Osteocyte (in vitro differentiated cells): ENCODE data around the genes KLF14 and PODXL.

DNA sequence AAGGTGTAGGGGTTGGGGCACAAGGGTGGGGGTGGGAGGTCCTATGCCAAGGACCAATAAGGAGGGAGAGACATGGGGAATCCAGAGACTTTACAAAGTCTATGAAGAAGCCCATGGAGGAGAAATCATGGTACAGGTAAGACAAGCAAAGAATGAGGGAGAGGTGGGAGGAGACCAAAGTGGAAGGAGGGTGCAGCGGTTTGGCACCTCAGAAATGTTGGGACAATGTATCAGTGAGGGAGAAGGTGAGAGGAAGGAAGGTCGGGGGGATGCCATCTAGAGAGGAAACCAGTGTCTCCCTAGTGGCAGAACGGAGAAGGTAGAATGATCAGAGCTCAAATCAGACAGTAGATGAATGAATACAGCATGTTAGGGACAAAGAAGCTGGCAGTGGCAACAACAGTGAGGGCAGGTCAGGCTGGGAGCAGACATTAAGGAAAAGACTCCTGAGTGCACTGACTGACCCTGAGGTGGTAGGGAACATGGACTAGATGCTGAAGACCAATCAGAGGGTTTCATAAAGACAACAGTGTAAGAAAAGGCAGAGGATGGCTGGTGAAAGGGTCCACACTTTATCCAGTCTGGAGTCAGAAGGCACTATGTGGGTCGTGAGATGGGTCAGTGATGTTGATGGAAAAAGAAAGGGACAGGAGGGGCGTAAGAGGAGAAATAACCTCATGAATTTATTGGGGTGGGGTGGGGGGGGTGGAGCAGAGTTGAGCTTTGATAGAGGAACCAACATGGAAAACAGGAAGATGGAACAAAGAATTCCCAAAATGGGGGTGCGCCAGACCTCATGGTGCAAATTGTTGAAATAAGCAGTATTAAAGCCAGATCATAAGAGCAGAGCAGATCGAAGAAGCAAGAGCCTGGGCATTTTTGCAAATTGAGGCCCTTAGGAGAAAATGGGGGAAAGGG lies 41.7 kb downstream of the MEST start:
- PRO-cap = no peak

DNA sequence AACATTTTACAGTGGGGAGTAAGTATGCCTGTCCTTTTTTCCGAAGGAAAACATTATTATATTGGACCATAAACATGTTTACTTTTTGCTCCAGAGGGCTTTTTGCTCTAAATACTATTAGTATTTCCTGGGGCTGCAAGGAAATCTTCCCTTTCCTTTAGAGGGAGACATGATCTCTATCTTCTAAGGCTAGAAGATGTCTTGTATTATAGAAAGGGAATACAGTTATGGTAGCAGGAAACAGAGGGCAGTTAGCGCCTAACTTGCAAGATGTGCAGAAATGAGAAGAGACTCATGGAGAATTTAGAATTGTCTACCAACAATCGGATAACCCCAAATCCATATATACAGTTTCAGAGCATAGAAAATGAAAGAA lies 64.2 kb downstream of the MEST start:
- PRO-cap = no peak

- PRO-cap = no peak
Observed at GRCh38 chr7:130733388-130734505, at the start of gene KLF14. Gene KLF14, minus strand, starts transcription at chr7:130734207.

DNA sequence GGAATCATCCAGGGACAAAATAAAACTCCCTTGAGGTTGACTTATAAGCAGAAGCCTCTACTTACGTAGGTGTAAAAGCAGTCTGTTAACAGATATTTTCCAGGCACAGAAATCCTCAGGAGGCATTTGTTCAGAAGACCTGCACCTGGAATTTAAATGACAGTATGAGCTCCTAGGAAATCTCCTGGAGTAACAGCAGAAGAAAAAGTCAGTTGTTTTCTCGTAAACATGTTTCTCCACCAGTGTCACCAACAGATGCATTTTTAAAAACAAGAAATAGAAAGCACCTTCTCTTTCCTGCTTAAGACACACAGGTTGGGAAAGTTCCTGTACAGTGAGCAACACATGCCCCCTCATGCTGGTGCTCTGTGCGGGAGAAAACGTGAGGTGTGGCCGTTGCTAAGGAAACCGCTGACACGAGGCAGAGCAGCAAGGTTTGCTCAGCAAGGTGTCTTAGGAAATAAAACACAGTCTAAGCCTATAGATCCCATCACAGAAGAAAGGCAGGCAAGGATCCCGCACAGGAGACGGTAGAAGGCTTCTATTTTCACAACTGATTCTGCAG lies 150.3 kb upstream of the KLF14 start:
- PRO-cap = no peak

DNA sequence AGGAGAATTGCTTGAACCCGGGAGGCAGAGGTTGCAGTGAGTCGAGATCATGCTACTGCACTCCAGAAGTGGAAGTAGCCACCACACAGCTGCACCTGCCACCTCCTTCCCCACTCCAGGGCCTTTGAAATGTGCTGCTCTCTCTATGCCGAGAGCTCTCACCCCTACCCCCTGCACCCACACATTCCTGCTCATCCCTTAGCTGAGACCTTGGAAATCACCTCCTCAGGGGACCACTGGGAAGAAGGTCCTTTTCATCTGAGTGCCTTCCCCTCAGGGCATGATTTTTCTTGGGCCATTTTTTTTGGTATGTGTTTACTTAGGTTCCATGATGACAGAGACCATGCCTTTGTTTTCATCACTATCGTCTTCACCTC lies 166.4 kb upstream of the KLF14 start:
- PRO-cap = no peak

GRCh38 chr7:130910648-130911706 lies 177.0 kb upstream of the KLF14 start:
- PRO-cap = bidirectional peak, plus-strand start at chr7:130911430, minus-strand start at chr7:130911333

- PRO-cap = no peak
Observed at GRCh38 chr7:130939164-130939788, 205.3 kb upstream of the KLF14 start.

DNA sequence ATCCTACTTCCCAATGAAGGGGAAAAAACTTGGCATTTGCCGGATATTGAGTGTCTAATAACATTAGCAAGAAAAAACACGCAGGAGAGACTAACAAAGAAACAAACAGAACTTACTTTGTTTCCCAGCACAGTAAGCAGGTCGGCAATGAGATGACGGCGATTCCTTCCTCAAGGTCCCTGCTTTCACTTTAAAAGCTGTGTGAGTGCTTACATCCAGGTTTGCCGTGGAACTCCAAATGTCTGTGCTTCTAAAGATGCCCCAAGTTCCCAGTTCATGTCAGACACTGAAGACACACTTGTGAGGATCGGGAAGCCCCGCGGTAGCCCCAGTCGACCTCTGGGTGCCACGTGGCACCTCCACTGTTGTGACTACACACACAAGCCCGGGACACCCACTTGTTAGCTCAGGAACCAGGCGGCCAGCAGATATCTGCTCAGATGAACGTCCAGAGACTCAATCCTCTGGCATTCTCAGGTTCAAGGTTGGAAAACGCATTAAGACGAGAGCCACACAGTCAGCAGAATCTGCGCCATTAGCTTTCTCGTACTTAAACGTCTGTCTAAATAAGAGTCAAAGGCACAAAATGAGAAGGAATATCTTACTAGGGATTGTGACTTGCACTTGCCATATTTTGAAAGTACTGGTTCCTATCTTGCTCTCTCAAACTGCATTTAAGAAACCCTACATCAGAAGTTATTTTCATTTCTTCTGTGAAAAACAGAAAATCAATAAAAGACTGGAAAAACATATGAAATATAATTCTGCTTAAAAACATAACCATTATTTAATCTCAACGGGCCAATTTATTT lies 207.5 kb upstream of the KLF14 start:
- PRO-cap = no peak

- PRO-cap = no peak
Observed at GRCh38 chr7:130988236-130989607, 254.7 kb upstream of the KLF14 start.

GRCh38 chr7:130994728-130995376 lies 260.8 kb upstream of the KLF14 start:
- PRO-cap = no peak

DNA sequence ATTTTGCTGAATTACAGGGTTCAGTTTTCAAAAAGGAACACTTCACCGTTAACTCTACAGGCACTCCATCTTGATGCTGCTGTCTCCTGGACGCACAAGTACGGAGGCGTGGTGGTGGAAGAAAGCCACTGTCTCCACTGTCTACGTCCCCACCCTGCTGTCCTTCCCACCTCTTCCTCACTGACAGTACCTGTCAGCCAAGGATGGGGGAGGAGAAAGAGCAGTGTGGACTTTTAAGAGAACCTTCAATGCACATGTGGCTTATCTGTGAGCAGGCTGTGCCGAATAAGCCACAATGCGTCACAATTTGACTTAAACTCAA lies 279.1 kb upstream of the KLF14 start:
- PRO-cap = no peak

- PRO-cap = no peak
Observed at GRCh38 chr7:131083128-131083263, 244.7 kb upstream of the MKLN1 start.

- PRO-cap = no peak
Observed at GRCh38 chr7:131186704-131187230, 140.9 kb upstream of the MKLN1 start.

DNA sequence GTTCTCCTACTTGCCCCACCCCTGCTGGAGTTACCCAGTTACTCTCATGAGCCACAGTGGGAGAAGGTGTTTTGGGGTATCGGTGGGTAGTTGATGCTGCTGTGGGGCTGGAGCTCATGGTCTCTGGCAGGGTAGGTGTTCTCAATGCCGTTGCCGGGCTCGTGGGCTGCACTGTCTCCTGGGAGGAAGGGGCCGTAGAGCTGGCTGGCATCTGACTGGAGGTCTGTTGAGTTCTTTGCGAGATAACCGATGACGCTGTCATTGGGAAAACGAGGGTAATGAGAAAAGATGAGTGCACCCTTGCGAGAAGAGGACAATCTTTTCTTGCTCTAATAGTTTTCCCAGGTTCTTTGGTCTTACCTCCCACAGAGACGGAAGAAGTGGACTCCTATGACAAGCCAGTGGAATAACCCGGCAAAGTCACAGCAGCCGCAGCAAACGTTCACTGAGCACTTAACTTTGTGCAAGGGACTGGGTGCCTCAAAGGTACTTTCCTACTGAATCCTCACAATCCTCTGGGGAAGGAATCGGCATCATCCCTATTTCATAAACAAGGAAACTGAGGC lies 47.0 kb downstream of the PODXL start:
- PRO-cap = no peak

DNA sequence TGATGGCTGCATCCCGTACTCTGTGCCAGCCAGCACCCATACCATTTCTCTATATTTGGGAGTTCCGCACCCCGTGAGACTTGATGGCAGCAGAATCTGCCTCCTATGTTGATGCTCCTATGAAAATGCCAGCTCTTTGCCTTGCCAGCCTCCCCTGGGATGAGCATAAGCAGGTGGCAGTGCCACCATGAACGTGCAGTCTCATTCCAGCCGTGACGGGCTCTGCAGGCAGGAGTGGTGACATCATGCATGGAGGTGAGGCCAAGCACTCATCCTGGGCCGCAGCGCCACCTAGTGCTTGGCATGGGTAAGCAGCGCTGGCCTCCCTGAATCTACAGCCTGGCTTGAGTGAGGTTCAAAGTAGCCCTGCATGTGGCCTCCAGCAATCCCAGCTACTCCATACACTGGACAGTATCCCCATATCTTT lies 43.0 kb downstream of the PODXL start:
- PRO-cap = no peak

- PRO-cap = bidirectional peak, plus-strand start at chr7:131556801, minus-strand start at chr7:131556628
Observed at GRCh38 chr7:131555706-131556710, at the start of gene PODXL. Gene PODXL, minus strand, starts transcription at chr7:131556628.

GRCh38 chr7:132035657-132036253 lies 479.3 kb upstream of the PODXL start:
- PRO-cap = no peak

DNA sequence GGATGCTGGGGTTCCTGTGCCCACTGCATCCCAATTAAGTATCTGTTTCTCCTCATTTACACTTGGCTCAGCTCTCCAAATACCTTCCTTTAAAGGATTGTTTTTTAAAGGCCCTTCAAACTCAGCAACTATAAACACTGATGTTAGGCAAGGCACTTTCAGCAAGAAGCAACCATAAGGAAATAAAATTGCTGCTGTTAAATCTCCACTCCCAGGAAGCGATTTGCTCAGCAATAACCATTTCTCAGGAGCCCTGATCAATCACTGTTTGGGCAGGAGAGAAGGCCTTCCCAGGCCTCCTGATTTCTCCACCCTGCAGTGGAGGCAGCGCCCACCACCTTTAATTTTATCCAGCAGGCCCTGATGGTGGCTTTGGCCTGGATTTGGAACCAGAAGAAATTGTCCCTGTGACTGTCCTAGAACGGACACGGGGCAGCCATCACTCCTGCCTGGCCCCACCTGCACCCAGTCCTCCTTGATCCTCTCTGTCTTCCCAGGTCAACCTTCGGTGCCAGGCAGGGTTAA lies 199.8 kb downstream of the PLXNA4 start:
- PRO-cap = no peak

DNA sequence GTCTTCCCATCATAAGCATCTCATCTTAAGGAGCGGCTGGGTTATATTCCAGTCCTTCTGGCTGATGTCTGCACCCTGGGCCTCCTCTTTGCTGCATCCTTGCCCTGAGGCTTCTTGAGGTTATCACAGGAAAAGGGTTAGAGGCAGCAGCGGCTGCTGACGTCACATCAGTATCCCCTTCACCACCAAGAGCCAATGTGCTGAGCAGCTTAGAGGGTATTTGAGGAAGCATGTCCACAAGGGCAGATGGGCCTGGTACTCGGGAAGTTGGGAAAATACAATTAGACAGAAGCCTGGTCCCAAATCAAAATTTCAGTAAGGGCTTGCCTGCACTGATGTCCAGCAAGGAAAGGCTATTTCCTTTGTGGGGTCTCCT lies 125.1 kb downstream of the PLXNA4 start:
- PRO-cap = no peak

DNA sequence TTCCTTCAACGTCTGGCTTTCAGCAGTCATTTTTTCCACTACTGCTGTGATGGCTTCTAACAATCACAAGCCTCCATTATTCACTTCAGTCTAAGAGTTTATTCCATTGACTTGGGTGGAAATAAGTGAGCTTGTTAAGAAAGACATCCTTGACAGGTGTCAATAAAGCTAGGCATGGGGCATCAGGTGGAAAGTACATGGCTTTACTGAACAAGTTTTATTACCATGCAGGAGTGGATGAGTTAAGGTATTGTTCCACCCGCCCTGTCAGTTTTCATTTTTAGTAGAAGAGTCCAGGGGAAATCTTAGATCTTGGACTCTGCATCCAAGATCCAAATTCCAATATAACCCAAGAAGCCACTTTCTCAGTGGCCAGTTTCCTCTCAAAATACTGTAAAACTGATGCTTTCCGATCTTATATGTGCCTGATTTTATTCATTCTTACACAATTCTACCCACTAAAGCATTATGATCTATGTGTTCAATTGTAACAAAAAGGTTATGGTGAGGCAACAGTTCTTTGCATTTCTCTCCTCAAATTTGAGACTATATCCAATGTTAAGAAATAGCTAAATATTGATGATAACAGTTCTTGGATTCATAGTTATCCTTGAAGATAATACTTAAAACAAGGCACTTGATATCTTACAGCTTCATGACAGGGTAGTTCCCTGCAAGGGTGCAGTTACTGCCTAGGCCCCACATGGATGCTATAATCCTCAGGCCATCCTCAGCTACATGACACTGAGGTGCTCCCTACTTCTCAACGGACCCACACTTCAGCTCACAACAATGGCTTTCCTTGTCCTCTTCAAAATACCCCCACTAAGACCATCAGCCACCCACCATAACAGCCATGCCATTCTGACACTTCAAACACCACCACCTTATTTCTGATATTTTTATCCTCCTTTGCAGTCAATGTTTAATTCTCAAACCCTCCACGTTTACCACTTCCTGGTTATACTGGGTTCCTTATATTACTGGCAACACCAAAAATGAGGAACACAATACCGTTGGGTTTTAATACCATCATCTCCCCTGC lies 140.9 kb downstream of the CHCHD3 start:
- PRO-cap = no peak